Subcutaneous preadipocyte (primary cell): ENCODE data around the gene IGFBP5.

- CAGE, long polyA plus RNA: no peak
Measured at GRCh38 chr2:215681020-215681607, 245.2 kb upstream of the FN1 start.

- CAGE, long polyA plus RNA: no peak
Measured at GRCh38 chr2:215749059-215749435, 264.3 kb downstream of the MREG start.

GRCh38 chr2:216015897-216016394, 2.6 kb upstream of the MREG start:
- CAGE, long polyA plus RNA: no peak

DNA sequence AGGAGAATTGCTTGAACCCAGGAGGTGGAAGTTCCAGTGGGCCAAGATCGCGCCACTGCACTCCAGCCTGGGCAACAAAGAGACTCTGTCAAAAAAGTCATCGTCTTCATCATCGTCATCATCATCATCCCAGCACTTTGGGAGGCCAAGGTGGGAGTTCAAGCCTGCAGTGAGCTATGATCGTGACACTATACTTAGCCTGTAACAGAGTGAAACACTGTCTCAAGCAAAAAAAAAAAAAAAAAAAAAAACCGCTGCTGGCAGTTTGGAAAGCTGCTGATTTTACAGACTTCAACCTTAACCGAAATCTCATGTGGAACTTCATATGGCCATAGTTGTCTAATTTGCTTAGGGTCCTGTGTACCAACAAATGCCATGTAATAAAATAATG, 33.0 kb downstream of the PECR start:
- CAGE, long polyA plus RNA: no peak

DNA sequence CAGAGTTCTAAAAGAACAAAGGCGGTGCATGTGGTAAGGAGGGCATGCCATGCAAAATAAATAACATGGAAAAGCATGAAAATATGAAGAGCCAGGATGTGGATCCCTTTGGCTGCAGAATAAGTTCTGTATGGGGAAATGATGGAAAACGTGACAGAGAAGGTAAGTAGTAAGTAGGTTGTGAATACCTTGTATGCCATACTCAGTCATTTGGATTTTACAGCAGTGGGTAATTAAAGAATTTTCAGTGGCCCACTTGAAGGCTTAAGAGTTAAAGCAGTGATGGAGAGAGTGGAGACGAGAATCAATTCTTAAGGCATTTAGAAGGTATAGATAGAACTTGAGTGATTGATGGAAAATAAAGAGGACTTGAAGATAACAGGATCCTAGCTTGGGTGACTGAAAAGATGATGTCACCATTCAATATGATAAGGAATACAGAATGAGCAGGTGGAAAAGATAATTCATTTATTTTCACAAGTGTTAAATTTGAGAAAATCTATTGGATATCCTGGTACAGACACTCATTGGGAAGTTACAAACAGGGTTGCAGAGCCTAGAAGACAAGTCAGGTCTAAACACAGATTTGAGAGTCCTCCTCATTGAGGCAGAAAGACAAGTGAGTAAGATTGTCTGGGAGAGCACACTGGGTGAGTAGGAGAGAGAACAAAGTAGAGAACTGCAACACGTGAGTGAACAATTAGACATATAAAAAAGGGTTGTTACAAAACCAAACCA, 35.2 kb downstream of the XRCC5 start:
- CAGE, long polyA plus RNA: no peak

DNA sequence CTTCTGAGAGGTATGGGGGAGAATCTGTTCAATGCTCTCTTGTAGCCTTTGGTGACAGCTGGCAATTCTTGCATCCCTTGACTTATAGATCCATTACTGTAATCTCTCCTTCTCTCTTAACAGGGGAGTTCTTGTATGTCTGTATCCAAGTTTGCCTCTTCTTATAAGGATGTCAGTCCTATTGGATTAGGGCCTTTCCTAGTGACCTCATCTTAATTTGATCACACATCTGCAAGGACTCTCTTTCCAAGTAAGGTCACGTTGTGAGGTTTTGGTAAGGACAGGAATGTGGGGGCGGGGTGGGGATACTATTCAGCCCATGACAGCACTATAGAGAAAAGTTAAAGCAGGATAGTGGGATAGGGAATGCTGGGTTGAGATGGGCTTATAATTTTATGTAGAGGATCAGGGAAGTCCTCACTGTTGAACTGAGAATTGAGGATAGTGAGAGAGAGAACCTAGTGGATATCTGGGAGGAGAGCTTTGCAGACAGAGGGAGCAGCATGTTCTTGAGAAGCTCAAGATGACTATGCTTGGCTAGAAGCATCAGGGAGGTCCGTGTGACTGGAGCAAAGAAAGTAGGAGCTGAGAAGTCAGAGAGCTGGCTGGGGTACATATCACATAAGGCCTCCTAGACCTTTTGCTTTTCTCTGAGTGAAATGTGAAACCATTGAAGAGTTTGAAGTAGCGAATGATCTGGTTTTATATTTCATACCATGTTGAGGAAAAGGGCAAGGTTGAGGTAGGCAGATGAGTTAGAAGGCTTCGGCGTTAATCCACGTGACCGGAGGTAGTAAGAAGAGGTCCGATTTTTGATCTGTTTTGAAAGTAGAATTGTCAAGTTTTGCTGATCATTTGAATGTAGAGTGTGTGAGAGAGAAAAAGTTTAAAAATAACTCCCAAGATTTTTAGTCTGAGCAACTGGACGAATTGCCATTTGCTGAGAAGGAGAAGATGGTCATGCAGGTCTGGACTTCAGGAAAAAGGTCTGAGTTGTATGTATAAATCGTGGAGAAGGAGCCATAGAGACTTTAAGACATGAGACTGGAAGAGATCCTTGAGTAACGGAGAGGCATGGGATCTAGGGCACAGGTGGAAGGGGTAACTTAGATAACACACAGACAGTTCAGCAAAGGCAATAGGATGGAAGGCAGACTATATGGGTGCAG, 70.4 kb downstream of the XRCC5 start:
- CAGE, long polyA plus RNA: no peak

GRCh38 chr2:216302998-216303569, 69.2 kb downstream of the MARCHF4 start:
- CAGE, long polyA plus RNA: no peak

DNA sequence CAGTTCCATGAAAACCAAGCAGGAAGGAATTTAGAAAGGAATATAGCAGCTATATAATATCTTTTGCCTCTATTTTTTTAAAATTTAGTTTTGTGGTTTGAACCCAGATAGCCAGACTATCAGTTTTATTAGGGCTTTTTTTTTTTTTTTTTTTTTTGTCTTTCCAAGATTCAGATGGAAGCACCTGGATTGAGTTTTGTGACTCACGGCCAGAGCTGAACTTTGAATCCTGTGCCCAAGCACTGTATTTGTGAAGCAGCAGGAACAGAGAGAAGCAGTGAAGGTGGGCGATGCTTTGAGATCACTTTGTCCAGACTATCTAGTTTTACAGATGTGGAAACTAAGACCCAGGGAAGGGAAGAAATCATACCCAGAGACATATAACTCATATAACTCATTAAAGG, 33.9 kb downstream of the RPL37A start:
- CAGE, long polyA plus RNA: no peak

DNA sequence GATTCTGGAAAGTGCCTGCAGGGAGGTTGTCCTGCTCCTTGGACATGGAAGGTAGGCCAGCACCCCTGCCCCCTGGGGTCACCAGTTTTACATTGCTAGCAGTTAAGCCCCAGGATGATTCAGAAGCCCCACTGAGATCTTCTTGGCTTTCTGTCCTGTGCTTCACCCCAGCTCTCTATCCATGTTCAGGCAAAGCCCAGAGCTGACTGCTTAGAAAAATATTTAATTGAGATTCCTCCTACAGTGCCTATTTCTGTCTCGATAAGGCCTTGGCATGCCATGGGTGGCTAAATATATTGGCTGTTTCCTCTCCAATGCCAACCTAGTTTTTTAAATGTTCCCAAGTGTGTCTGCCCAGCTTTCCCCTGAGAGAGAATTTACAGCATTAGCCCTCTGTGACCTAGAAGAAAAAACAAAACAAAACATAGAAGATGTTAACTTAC, 48.4 kb downstream of the RPL37A start:
- CAGE, long polyA plus RNA: no peak

DNA sequence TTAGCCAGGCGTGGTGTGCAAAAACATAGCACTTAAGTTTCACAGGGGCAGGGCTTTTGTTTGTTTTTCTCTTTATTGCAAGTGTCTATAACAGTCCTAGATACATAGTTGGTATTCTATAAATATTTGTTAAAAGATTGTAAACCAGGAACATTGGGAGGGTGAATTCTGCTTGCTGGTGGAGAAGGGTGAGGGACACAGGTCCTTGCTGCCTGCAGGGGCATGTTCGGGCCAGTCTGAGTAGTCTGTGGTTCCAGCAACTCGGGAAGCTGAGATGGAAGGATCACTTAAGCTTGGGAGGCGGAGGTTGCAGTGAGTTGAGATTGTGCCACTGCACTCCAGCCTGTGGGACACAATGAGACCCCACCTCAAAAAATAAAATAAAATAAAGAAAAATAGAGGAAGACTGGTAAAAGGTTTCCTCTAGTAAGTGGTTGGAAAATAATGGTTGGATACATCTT, 53.1 kb downstream of the RPL37A start:
- CAGE, long polyA plus RNA: no peak

DNA sequence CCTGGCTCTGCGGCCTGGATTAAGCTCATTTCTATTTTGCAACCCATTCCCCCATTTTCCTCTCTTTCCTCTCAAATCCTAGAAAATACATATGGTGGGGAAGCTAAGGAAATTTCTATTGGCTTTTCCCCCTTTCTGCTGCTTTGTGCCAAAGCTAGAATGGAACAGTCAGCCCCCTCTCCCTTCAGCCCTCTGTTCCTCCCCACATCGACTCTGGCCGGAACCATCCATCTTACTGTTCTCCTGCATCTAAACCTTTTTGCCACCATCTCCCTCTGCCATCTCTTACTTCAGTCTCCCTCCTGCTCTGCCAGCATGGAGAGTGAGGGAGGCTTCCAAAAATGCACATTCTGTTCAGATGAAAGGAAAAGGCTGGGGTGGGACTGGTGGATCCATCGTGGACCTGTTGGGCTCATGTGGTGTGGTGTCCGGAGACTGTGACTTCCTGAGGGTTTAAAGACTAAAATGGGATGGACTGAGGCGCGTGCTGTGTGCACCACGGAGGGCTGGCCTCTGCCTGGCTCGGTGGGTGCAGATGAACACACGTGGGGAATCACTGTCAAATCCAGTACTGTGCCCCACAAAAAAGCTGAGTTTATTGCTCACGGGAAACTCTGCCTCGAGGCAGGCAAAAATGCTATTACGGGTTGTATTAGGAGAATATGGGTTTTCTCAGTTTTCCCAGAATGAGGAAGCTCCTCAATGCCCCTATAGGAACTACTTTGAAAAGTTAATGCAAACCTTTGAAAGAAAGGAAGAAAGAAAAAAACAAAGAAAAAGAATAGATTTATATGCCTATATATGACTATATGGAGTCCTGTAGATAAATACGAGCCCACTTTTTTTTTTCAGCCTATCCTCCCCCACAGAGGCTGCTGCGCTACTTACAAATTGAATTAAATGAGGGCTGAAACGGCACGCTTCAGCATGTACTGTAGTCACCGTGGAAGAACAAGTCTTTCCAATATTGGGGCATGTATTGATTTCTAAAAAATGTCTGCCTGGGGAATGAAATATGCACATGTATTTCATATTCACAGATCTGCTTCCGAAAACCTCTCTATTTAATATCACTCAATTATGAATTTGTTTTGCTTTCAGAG, 20.0 kb downstream of the IGFBP5 start:
- CAGE, long polyA plus RNA: no peak

DNA sequence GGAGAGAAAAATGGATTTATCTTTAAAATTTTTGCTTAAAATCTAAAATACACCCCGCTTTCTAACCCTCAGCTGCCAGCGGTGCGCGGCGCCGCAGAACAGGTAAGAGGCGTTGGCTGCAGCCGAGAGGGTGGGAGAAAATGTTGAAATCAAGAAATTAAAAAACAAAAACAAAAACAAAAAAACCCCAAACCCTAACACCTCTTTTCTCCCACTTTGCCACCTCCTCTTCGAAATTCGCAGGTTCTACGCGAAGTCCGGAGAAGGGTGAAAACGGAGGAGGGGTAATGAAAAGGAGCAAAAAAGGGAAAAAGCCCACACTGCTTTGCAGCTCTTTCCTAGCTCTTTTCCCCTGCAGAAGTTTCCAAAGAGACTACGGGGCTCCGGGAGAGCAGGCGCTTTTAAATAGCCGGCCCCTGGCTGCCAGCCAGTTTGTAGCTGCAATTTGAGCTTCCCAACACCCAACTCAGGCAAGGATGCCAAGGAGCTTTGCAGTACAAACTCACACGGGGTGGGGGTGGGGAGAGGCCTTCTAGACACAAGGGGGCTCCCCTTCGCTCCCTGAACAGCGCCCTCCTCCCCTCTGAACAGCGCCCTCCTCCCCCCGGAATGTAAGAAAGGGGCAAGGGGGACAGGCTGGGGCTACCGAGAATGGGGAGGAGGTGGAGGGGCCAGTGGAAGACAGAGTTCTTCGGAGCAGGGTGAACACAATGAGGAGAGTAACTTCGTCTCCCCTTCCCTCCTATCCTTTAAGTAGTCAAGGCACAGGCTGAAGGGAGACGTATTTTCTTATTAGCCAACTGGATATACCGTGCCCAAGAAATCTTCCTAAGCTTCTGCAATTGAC, at the start of gene IGFBP5:
TSS of gene IGFBP5 (minus strand) at position 377 of the 847 bp plus-strand sequence.
- CAGE, long polyA plus RNA: no peak

DNA sequence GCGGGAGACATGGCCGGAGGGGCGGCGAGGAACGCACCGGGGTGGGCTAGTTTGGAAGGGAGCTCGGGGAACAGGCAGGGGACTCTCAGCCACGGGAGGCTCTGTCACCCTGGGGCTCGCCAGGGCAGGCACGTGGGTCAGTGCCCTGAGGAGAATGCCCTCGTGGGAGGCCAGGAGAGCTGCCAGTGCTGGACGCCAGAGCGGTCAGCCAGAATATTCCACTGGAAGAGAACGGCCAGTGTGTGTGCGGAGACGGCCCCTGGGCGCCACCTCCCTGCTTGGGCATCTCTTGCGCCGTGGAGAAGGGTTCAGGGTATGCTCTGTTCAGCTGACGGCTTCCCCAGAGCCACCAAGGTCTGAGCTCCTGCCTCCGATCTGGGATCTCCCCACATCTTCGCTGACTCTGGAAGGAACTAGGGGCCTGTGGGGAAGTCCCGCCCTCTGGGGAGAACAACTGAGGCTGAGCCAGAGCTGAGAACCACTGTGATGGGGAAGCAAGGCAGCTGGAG, 49.4 kb downstream of the TNP1 start:
- CAGE, long polyA plus RNA: no peak

DNA sequence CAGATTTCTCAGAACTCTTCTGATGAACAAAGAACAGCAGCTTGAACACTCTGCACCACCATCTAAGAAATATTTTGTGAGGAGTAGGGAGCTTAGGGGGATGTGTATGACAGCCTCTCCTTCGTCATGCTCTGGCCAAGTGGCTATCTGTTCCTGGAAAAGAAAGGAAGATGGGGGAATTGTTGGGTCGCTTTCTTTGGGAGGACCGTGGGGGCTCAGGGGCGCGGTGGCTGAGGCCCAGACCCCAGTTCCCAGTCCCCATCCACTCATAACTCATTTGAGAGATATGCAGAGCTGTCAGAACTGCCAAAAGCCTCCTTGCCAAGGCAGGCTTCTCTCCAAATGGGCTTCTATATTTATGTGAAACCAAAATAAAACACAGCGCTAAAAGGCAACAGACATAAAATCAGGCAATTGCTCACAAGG, 114.7 kb upstream of the TNP1 start:
- CAGE, long polyA plus RNA: no peak

- CAGE, long polyA plus RNA: no peak
Measured at GRCh38 chr2:217074715-217075386, 215.0 kb upstream of the TNP1 start.

DNA sequence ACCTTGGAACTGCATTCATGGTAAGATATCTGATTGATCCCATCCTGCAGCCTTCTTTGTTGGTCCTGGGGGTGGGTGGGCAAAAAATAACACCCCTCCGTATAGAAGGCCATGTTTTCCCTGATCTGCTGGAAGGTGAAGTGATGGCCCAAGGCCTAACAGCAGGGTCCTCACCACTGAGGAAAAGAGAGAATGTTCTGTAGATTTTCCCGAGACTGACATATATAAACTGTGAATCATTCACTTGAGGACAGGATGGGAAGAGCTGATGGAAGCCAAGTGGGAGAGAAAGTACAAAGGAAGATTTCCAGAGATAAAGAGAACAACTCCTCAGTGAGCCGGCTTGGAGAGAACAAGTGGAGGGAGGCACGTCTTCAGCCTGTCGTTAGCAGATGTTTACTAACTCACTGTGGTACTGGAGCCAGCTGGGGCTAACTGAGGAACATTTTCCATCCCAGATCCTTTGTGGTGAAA, 552.8 kb upstream of the TNP1 start:
- CAGE, long polyA plus RNA: no peak

DNA sequence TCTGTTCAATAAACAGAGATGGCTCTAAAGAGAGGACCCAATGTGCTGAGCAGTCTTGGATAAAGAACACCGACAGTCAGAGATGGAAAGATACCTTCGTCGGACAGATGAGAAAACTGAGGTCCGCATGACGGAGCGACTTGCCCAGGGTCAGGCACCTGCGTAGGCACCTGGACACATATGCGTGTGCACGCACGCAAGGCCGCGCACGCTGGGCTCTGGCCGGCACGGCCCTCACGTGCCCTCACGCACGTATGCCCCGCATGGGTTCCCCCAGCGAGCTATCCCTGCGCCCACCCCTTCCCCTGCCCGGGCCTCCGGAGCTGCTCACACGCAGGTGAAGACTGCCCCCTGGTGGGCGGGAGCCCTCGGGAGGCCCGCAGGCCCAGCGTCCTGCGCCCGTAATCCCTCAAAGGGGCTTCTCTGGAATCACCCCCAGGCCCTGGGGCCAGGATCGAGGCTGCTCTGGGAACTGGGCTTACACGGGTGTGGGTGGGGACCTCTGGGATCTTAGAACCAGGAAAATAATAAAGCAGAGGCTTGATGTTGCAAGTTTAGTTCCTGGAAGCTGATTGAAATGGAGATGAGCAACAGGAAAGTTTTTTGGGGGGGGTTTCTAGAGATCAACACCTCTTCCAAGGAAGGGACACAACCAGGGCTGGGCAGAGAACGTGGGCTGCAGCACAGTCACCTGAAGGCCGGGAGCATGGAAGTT, 246.3 kb downstream of the TNS1 start:
- CAGE, long polyA plus RNA: no peak

- CAGE, long polyA plus RNA: no peak
Measured at GRCh38 chr2:217824768-217825788, 177.7 kb downstream of the TNS1 start.

- CAGE, long polyA plus RNA: no peak
Measured at GRCh38 chr2:217826540-217827215, 176.1 kb downstream of the TNS1 start.

GRCh38 chr2:217835940-217836185, 166.9 kb downstream of the TNS1 start:
- CAGE, long polyA plus RNA: no peak